Measurements from ENCODE around the genes MINDY3, TRDMT1 and HACD1.

DNA sequence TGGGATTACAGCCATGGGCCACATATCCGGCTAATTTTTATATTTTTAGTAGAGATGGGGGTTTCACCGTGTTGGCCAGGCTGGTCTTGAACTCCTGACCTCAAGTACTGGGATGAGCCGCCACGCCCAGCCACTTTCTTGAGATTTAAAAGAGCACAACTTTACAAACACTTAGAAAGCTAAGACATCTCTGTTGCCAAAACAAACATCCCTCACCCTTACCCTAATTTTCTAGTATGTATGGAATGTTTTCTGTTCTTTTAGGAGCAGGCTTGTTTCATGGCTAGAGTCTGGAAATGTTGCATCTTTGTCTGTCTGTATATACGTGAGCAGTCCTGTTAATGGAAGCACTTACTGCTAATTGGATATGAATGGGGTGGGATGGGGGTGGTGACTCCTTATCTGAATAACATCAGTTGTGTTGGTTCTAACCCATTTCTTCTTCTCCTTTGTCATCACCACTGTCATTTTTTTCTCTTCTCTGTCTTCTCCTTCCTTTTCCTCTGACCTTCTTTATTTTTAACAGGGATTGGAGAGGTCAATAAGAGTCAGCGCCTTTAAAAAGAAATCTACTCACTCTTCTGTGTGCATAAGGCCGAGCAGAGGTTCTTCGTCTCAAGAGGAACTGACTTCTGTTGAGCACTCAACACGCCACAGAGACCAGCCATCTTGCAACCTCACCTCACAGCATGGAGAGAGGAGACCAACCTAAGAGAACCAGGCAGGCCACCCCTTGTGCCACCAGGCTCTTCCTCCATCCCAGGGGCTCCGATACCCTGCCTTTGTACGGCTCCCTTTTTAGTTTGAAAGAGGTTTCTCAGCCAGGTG is 3.1 kb downstream of the OLAH start:
- PRO-cap: no peak

- PRO-cap: no peak
Observed at GRCh38 chr10:15083843-15084466, 4.6 kb downstream of the ACBD7 start.

GRCh38 chr10:15141032-15141554 is 27.4 kb downstream of the NMT2 start:
- PRO-cap: no peak

DNA sequence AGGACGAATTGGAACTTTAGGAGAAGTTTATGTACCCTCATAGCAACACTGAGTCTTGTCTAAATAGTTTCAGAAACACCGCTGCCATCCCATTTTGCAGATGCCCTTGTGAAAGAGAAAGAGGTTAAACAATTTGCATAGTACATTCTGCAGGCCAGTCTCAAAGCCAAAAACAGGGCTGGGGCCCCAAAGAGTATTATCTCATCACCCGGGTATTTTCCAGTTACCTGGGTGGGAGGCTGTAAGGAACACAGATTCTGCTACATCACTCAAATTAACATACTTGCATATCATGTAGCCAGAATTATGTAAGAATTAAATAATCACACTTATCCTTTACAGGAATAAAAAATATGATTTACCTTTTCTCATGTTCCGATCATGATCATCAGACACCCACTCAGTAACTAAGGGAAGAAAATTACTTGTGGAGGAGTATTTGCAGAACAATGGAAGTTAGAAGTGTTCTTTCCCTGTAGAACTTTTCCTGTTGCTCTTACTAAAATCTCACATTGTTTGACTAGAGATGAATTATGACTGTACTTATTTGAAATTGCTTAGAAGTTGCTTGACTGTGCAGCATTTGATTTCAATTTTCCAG is 3.2 kb upstream of the FAM171A1 start:
- PRO-cap: no peak

- PRO-cap: no peak
Observed at GRCh38 chr10:15739330-15739741, 19.6 kb upstream of the ITGA8 start.

DNA sequence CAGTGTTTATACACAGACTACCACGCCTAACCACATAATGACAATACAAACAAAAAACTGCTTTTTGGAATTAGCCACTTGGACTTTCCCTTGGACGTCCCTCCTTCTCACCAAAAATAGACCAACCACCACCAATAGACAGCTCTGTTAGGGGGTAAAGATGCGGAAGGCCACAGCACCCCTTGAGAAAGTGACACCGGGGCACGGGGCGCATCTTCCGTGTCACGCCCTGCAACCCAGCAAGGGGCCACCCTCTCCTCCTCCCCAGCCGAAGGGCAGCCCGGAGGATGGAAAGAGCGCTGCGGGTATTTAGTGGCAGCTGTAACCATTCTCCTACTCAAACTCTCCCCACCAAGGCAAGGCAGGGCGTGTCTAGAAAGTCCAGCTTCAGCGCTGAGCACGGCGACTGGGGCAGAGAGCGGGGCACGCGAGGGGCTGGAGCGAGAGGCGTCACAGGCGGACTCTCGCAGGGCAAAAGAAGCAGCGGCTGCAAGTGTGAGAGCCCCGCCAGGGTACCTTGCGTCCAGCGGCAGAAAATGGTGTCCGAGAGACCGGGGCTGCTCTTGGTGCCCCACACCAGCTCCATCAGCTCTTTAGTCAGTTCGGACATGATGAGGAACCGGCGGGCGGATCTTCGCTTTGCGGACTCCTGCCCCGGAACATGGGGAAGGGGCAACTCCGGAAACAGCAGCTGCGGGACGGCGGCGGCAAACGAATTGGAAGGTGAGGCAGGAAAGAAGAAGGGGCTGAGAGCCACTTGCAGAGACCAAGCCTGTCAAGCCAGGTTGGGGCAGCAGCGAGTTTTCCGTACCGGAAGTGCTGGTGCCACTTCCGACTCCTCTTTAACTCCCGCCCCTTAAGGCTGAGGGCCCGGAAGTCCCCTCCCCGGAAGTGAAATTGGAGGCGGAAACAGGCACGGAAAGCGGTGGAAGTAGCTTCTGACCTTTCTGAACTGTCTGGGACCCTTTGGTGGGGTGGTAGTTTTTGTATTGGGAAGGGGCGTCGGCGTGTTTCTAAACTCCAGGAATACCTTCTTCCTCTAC is at the start of gene MINDY3:
MINDY3 (minus strand) TSS at position 818 of the 1,043 bp plus-strand sequence.
- PRO-cap: bidirectional peak, plus-strand start at position 894 of the sequence, minus-strand start at position 818 of the sequence

DNA sequence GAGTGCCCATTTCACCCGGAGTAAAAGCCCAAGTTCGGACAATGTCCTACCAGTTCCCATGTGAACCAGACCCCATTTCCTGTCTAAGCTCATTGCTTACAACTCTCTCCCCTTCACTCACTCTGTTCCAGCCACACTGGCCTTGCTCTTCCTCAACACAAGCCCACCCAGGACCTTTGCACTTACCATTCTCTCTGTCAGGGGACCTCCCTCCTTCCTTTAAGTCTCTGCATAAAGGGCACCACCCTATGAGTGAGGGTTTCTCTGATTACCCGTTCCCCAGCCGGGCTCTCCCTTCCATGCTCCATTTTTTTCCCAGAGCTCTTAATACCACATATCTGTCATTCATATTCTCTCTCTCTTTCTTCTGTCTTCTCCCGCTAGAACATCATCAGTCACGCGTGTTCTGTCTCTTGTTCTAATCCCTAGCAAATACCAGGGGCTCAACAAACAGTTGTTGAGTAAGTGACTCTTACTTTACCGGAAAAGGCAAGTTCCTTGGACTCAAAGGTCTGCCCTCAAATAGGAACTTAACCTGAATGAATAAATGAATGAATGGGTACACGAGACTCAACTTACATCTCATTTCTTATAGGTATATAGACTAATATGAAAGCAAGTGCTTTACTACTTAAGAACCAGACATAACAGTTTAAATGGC is 68.5 kb downstream of the RSU1 start:
- PRO-cap: no peak

- PRO-cap: no peak
Observed at GRCh38 chr10:17006603-17007239, 122.9 kb downstream of the CUBN start.

DNA sequence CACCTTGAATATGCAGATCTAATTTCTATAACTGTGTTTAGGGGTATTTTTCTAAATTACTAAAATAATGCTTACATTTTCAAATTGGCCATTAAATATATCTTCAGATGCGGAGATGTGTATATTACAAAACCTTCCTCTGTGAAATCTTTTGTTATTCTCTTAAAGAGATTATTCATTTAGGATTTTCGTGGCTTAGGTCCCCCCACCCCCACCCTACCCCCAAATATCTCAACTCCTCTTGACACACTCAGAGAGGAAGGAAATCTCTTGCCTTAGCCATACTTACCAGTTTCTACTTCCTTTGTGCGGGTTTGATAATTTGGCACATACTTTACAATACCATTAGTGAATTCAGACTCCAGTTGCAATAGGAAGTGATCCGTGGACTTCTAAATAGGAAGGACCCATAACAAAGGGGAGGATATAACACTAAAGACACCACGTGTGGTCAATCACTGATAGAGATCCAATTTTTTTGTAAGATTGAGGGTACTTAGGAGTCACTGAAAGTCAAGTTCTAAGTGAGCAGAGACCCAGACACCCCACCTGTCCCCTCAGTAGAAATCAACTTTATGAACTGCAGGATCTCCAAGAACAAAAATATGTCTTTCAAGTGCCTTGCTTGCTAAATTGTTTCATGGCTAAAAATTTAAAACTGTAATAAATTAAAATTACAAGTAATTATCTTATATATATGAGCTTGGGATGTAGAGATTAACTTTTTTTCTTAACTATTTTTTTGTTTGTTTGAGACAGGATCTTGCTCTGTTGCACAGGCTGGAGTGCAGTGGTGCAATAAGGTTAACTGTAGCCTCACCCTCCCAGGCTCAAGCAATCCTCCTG is 105.6 kb downstream of the CUBN start:
- PRO-cap: no peak

DNA sequence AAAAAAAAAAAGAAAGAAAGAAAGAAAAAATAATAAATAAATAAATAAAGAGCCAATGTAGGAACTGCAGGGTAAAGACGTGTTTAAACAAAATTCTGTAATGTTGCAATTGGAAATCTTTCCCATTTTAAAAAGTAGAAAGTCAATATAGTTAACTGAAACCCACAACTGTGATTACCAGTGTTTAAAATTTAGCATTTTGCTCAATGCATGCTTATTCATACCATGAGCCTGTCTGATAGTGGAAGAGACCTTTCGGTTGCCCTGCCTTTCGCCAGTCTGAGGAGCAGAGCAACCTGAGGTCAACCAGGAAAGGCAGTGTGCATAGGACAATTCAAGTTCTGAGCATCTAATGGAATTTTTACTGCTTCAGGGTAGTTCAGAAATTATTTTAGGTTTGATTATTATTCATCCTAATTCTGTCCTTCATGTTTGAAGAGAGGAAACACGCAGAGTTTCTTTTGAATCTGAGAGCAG is 100.9 kb downstream of the CUBN start:
- PRO-cap: no peak

GRCh38 chr10:17084948-17085338 is 44.7 kb downstream of the CUBN start:
- PRO-cap: no peak

DNA sequence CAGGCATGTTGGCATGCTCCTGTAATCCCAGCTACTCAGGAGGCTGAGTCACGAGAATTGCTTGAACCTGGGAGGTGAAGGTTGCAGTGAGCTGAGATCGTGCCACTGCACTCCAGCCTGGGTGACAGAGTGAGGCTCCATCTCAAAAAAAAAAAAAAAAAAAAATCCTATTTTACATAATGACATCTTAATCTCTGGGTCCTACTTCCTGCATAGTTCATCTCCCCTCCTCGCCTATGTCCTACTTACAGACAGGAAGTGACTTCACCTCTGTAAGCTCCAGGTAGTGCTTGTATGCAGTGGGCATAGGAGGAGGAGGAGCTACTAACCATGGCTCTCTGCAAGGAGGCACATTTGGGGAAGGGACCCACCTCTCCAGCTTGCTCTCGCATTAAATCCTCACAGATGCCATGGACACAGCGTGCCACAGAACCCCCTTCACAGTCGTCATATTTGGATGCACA is 14.5 kb downstream of the CUBN start:
- PRO-cap: no peak

GRCh38 chr10:17178938-17179599 is 22.4 kb downstream of the TRDMT1 start:
- PRO-cap: no peak

- PRO-cap: bidirectional peak, plus-strand start at chr10:17201457, minus-strand start at chr10:17201393
Observed at GRCh38 chr10:17200823-17201867, at the start of gene TRDMT1. TRDMT1 (minus strand) TSS chr10:17201672.

- PRO-cap: no peak
Observed at GRCh38 chr10:17214687-17215695, 13.1 kb upstream of the VIM start.

DNA sequence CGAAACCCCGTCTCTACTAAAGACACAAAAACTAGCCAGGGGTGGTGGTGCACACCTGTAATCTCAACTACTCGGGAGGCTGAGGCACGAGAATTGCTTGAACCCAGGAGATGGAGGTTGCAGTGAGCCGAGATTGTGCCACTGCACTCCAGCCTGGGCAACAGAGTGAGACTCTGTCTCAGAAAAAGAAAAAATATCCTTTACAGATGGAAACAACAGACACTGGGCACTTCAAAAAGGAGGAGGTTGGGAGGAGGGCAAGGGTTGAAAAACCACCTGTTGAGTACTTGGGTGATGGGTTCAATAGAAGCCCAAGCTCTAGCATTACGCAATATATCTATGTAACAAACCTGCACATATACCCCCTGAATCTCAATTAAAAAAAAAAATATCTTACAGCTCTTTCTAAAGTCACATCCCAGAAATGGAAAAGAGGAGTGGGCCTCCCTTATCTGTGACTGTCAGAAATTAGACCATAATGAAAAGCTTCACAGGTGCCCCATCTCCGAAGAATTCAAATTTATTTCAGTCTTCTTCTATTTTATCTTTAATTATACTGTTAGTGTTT is 12.0 kb downstream of the VIM start:
- PRO-cap: no peak

GRCh38 chr10:17388141-17388779 is 66.1 kb downstream of the ST8SIA6 start:
- PRO-cap: no peak

GRCh38 chr10:17616326-17617177 is 622 bp downstream of the HACD1 start:
- PRO-cap: unidirectional peak, plus-strand start at chr10:17616925

- PRO-cap: bidirectional peak, plus-strand start at chr10:17617459, minus-strand start at chr10:17617374
Observed at GRCh38 chr10:17617178-17618258, at the start of gene HACD1. HACD1 (minus strand) TSS chr10:17617374.

GRCh38 chr10:17667476-17668181 is 23.7 kb downstream of the STAM start:
- PRO-cap: no peak